SK-N-MC (cell line): ENCODE measurements around the genes ATRIP, UQCRC1, KLHDC8B, USP4, TCTA and MST1R.

DNA sequence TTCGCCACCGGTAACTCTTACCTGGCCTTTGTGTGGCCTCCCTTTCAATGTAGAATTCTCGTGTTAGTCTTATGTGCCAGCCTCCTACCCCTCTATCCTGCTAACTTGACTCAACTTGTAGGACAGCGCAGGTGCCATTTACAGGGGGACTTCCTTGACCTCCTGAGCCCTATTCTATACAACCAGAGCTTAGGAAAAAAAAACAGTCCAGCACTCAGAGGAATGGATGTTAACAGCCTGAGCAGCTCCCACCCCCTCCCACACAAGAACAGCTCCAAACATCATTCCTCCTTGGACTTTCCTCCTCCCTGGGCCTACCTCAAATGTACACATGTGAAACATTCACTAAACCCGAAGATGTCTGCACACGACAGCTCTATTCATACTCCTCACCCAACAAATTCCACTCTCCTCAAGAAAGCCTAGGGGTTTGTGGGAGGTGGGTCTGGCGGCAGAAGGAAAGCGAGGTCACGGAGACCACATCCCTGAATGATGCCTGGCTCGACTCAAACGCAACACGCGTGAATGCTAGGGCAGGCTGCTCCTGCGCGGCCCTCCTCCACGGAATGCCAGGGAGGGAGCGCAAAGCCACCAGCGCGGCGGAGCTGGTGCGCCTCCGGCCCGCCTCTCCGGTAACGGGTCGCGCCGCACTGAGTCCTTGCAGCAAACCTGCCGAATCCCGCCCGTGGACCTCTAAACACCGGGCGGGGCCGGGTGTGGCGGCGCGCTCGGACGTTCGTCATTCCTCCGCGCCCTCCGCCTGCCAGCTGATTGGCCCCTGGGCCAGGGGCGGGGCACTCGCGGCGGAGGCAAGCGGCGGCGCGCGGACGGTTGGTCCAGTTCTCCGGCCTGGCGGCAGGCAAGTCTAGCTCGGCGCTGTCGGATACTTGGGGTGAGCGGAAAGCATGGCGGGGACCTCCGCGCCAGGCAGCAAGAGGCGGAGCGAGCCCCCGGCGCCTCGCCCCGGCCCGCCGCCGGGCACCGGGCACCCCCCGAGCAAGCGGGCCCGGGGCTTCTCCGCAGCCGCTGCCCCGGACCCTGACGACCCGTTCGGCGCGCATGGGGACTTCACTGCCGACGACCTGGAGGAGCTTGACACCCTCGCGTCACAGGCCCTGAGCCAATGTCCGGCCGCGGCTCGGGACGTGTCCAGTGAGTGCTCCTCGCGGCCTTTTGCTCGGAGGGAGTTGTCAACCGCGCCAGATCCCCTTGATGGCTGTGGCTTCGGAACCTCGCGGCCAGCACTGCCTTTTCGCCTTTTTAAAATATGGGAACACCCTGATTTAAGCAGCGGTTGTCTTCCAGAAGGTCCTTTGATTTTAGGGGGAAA is at the start of gene ATRIP:
ATRIP (plus strand) TSS at position 797 of the 1,330 bp plus-strand sequence.
- RRBS: 1% methylated on average over 27 of the region's 102 CpGs

DNA sequence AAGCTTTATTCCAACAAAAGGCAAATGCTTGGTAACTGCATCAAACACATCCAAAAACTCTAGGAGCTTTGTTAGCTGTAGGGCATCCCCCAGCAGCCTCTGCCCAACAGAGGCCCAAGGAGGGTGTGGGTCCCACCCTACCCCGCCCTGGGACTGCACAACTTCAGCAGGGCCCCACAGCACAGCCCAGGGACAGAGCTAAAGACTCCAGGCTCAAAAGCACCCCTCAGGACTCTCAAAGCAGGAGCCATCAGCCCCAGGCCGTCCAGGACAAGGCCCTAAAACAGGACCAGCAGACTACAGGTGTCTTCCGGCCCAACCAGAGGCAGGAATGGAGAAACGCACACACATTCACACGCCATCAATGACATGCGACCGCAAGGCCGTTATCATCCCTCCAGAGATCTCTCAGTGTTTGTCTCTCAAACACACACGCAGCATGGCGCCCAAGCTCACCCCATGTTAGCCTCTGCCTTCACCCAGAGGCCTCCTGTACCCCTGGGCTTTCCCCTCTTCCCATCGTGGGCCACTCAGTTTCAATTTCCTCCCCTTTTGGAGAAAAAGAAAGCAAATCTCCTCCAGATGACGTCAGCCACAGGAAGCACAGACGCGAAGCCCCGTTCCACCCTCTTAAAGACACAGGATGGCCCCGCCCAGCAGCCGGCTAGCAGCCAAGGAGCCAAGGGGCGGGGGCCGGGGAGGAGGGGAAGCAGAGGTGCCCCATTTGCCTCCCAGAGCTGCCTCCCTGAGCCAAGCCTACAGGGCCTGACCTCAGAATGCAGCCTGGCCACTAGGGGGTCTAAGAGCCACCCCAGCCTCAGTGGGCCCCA is 6.7 kb downstream of the TREX1 start:
- RRBS: no CpG with 5 or more reads among the region's 19 CpGs

DNA sequence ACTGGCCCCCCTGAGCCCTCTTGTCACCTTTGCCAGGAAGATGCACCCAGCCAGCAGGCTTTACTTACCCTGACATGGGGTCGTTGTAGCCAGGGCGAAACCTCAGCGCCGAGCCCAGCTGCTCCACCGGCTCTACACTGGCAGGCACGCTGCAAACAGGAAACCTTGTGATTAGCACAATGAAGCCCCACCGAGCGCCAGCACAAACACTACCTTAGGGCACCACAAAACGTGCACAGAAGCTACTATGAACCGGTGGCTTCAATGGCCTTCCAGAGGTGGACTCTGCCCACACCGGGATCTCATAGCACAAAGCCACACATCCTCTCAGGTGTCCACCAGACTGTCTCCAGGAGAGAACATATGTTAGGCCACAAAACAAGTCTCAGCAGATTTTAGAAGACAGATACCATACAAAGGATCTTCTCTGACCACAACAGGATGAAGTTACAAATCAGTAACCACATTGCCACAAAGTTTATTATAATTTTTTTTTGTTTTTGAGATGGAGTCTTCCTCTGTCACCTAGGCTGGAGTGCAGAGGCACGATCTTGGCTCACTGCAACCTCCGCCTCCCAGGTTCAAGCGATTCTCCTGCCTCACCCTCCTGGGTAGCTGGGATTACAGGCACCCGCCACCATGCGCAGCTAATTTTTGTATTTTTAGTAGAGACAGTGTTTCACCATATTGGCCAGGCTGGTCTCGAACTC is 13.2 kb downstream of the TREX1 start:
- RRBS: no CpG with 5 or more reads among the region's 17 CpGs

DNA sequence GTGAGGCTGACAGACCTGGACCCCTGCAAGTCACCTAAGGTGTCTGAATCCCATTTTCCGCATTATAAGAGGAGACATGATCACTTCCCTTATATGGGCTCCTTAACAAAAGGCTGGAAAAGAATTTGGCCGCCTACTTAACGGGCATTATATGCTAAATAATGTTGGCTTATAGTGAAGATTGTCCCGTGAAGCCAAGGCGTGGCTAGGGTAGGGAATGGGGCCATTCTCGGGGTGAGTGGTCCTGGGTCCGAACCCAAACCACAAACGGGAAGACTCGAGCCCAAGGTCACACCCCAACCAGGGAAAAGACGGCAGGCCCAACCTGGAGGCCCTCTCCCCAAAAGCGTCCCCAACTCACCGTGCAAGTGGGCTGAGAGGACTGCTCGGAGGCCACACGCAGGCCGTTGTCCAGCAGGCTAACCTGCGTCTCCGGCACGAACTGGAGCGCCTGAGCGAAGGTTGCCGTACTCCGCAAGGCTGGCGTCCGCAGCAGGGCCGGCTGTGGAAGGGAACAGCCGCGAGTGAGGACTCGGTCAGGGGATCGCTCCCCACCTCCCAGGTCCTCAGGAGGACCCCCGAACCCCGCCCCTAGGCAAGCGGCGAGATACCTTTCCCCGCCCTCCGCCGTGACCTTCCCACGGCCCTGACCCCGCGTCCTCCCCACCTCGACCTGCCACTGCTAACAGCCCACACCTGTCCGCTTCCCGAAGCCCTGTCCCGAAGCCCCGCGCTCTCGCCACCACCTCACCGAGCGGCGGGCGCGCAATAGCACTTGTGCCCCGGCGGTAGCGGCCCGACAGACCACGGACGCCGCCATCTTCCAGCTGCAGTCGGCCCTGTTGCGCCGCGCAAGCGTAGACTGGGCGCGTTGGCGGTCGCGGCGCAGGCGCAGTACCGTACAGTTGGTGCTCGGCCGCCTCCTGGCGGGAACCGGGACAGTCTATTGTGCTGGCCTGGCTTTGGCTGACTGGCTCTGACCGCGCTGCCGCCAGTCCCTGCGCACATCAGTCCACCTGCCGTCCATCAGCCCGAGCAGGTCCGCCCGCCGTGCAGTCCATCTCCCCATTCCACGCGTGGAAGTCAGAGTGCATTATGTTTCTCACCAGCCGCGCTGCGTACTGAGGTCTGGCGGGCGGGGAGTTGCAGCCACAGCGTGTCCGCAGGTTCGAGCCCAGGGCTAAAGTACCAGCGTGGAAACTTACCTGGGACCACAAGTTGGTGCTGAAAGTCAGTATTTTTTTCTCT is at the start of gene UQCRC1:
UQCRC1 (minus strand) TSS at position 846 of the 1,248 bp plus-strand sequence.
- RRBS: 2% methylated on average over 9 of the region's 95 CpGs

- RRBS: no CpG with 5 or more reads among the region's 6 CpGs
Observed at GRCh38 chr3:48629388-48629805, 5.9 kb downstream of the SLC26A6 start.

- RRBS: no CpG with 5 or more reads among the region's 5 CpGs
Observed at GRCh38 chr3:48692853-48693443, 7.2 kb upstream of the NCKIPSD start.

- RRBS: no CpG with 5 or more reads among the region's 44 CpGs
Observed at GRCh38 chr3:49017874-49018239, 523 bp downstream of the DALRD3 start.

DNA sequence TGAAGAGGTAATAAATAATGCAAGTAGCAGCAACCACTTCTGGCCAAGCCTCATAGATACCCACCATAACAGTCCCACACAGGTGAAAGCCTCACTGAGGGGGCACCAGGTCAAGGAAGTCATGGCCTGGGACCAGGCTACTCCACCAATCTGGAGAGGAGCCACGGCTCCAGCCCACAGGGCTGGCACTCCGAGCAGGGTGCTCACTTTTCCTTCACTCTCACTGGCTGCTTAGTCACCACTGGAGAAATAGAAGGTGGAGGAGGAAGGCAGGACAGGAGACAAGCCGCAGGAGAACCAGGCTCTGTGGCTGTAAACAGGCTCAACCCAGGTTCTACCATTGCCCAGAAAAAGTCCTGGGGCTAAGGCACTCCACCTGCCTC is 1.2 kb downstream of the USP19 start:
- RRBS: no CpG with 5 or more reads among the region's 3 CpGs

DNA sequence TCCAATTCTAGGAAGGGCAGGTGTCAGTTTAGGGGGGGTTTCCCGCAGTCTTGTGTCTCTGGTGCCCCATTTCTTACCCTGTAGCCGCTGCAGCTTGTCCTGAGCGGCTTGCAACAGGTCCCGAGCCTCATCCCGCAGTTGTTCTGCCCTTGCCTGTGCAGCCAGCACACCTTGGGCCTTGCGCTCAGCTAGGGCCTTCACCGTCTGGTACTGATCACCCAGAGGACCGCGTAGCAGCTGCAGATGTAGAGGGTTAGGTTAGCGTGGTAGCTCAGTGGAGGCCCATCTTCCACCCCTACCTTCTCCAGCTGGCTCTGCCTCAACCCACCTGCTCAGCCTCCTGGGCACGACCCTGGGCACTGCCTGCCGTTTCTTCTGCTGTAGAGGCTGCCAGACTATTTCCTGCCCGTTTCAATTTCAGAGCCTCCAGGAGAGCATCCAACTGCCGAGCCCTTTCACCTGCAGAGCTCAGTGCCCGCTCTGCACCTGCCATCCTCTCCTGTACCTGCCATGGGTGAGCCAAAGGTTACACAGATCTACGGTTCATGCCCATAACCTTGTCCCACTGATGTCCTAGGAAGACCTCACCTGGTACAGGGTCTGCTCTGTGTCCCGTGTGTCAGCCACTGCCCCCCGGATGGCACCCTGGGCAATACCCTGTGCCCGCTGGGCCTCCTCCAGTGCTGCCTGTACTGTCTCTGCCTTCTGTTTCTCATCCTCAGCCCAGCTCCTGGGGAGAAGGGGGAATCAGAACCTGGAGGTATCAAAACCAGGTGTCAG is 923 bp upstream of the USP19 start:
- RRBS: no CpG with 5 or more reads among the region's 19 CpGs

GRCh38 chr3:49170690-49171850 is at the start of gene KLHDC8B:
KLHDC8B (plus strand) TSS chr3:49171598.
- RRBS: 1% methylated on average over 13 of the region's 58 CpGs

- RRBS: no CpG with 5 or more reads among the region's 6 CpGs
Observed at GRCh38 chr3:49221893-49222294, 22.6 kb downstream of the IHO1 start.

- RRBS: under 1% methylated on average over 13 of the region's 69 CpGs
Observed at GRCh38 chr3:49339840-49340581, at the start of gene USP4. USP4 (minus strand) TSS chr3:49340053.

- RRBS: no CpG with 5 or more reads among the region's 8 CpGs
Observed at GRCh38 chr3:49368186-49368696, 10.1 kb upstream of the GPX1 start.

DNA sequence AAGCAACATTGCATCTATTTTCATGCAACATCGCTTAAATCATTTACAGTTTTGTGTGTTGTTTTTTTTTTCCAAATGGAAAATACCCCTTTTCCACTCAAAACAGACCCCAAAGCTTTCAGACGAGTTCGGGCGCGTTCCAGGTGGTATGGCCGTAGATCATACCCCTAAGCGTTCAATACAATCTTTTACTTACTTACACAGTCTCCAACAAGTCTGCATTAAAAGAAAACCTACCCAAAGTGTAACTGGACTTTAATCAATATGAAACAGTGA is 752 bp downstream of the RHOA start:
- RRBS: no CpG with 5 or more reads among the region's 7 CpGs

DNA sequence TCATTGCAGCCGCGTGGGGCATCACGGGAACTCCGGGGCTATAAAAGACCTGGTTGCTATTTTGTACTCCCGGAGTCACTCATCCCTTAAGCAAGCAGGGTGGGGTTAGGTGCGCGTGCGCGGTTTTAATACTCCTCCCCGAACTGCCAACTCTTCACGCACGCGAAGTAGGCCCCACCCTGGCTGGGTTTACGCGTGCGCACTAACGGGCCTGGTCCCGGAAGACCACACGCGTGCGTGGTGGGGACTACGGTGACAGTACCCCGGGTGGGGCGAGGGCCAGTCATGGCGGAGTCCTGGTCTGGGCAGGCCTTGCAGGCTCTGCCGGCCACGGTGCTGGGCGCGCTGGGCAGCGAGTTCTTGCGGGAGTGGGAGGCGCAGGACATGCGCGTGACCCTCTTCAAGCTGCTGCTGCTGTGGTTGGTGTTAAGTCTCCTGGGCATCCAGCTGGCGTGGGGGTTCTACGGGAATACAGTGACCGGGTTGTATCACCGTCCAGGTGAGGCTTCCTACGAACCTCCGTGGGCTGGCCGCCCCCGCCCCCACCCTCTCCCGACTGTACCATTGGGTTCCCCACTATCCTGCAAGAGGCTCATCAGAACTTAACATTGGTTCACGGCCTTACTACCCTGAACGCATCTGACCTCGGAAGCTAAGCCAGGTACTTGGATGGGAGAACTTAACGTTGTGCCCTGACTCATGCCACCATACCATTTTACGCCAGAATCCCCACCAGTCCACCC is at the start of gene TCTA:
TCTA (plus strand) TSS at position 282 of the 743 bp plus-strand sequence.
- RRBS: 1% methylated on average over 9 of the region's 48 CpGs

GRCh38 chr3:49674924-49675397 is 810 bp downstream of the APEH start:
- RRBS: no CpG with 5 or more reads among the region's 7 CpGs

- RRBS: no CpG with 5 or more reads among the region's 25 CpGs
Observed at GRCh38 chr3:49686294-49686653, 3.0 kb downstream of the MST1 start.

- RRBS: no CpG with 5 or more reads among the region's 1 CpG
Observed at GRCh38 chr3:49811541-49811740, 2.3 kb downstream of the UBA7 start.

DNA sequence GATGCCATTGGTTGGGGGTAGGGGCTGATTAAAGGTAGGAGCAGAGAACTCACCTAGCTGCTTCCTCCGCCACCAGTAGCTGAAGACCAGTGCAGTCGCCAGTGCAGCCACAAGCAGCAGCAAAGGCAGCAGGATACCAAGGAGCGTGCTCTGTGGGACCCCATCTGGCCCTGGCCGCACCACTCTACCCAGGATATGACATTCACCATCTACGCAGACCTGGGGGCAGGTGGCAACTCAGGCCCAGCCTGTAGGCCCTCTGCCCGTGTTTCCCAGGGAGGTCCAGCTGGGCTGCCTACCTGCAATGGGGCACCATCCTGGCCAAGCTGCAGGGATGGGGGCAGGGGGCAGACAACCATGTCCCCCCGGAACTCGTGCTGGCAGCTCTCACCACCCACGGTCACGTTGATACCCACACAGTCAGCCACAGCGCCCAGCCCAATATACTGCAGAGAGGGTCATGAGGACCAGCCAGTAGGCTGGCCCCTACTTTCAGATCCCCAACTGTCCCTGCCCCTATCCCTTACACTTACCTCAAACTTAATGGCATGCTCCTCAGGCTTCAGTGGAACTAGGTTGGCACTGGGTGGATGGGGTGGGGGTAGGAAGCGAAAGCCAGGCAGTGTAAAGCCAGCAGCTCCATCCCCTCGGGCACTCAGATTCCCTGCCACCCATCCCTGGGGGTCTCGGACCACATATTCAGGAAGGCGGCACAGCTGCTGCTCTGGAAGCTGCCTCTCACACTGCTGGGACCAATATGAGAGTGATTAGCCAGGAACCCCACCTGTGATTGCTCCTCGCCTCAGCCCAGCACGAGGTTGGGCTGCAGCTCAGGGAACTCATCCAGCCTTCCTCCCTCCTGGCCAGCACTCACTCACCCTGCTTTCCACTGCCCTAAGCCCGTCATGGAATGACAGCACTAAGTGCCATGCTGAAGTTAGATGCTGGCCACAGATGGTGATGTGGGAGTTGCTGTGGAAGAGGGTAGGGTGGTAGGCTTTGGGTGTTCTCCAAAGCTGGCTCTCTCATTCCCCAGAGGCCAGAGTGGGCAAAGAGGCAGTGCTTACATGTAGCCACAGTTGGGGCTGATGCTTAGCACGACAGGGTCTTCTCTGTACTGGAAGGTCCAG is 7.6 kb downstream of the MST1R start:
- RRBS: no CpG with 5 or more reads among the region's 19 CpGs

DNA sequence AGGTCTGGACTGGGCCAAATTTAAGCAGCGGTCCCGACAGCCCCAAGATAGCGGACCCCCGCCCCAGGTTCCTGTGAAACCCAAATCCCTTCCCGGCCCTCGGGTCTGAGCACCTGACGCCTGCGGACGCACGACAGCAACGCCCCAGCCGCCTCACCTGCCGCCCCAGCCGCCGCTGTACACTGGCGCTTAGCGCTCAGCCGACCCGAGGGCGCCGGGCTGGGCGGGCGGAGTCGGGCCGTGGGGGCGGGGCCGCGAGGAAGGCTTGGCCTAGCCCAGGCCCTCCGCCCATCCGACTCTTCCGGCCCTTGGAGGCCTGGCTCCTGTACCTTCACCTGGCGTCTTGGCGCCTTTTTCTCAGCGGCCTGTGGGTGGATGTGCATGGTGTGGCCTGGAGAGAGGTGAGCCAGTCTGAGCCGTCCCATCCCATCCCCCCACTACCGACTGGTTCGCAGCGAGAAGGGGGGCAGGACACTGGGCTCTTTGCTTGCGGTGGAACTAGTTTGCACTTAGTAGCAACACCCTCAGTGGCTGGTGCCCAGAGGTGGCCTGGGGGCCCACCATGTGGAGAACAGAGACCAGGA is at the start of gene MST1R:
MST1R (minus strand) TSS at position 184 of the 584 bp plus-strand sequence.
- RRBS: 54% methylated on average over 9 of the region's 39 CpGs